SJSA1 (cell line): ENCODE measurements around the gene CCSER1.

- RAMPAGE, long total RNA, result no peak
These were observed 60.6 kb upstream of the NAP1L5 start for GRCh38 chr4:88758271-88758623.

DNA sequence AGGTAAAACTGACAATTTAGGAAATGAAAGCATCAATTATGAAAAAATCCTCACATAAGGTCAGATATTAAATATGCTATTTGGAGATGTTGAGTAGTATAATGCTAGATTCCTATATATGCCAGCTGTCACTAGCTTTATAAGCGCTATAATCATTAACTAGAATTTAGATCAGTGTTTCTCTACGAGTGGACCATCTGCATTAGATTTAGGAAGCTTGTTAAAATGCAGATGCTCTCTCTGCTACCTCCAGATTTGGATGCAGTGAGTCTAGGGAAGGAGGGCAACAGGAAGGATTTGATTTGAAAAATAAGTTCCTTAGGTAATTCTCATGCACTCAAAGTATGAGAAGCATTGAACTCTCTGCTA lies 122.8 kb upstream of the NAP1L5 start:
- RAMPAGE, long total RNA, result no peak

DNA sequence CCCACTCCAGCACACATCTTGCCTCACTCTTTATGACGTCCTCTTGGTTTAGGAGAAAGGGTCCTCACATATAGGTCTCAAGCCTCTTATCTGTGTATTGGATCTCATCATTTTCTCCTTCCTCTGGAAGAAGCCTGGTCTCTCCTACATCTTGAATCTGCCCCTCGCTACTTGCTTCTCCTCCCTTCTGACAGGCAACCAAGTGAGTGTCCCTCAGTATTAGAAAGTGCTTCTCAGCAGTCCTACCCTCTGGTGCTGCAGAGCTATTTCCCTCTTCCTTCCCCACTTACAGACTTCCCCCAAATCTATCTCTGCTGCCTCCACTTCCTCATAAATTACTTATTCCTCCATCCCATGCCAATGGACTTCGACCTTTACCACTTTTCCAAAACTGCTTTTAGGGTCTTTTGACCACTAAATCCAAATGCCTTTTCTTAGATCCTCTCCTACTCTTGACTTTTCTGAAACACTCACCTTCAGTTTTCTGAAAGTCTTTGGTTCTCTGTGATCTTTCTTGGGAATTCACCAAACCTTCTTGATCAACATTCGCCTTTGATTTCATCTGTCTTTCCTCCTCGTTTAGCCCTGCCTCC lies 129.2 kb upstream of the NAP1L5 start:
- RAMPAGE, long total RNA, result no peak

DNA sequence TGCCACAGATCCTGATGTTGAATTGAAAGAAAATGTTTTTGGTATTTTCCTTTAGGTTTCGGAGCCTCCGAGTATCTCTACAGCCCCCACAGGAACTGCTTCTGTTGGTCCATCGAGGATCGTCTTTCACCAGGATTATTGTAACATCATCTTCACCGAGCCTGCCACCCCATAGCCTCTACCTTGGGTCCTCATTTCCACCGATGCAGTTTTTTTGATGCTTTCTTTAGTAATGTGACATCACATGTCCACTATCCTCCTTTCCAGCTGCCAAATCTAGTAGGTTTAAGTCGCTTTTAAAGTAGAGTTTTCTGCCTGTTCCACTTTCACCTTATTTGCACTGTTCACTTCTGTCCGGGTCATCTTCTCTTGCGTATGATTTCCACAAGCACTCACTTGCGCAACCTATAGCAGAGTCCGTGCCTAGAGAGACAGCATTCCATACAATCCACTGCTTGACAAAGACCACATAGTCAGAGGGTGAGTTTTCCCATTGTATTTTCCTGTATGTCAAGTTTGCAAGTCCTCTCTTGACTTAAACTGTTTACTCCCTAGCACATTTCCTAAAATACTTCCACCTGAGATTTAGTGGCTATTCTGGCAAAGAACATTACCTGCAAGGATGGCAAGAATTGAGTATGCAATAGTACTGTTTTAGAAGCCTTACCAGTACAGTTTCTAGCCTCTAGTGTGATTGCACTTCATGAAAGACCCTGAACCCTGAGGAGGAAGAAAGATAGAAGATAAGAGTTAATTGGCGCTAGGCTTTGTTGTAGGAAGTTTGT lies 871 bp downstream of the TIGD2 start:
- RAMPAGE, long total RNA, result no peak

DNA sequence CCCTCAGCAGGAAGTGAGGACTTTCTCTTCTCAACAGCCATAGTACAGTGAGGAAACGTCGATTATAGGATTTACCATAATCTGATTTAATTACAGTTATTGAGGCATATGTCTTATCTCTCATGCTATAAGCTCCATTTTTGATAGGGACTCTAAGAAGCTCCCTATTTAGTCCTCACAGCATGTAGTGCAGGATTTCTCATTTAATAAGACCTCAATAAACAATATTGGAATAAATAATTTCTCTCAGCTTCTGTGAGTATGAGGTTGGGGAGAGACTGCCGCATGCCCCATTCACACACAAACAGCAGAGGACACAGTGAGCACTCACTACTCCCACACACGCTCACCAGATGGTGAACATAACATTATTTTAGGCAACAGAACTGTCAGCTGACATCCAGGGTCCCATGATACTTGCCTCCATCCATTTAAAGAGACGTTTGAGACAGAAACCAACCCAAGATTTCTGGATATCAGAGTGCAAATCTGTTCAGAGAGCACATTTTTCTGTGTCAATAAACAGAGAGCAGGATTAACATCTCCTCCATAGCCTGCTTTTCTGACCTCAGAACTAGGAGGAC lies 16.9 kb downstream of the GPRIN3 start:
- RAMPAGE, long total RNA, result no peak

DNA sequence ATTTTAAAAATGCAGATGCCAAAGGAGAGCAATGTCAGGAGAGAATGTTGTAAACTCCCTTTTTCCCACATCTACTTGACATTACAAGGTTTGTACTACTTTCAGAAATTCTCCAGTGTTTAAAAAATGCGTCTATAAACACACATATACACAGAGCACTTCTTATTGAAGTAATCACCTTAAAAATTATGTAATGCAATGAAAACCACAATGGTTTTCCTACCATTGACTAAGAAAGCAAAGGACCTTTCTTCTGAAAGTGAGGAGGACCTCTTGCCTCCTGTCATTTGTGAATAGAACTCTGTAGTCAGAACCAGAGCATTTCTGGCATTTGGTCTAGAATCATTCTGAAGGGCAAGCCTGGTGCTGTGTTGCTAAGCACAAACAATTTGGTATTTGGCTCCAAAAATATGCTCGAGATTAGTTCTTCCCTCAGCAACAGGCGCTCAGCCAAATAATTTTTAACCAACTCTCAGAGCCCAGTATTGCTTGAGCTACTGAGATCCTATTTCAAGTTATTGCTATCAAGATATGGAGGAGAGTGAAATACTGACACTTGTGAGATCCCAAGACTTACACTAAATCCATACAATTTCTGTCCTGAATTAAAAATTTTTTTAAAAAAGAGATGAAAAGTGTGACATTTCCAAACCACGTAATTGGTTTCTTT lies 71.0 kb downstream of the SNCA start:
- RAMPAGE, long total RNA, result no peak

DNA sequence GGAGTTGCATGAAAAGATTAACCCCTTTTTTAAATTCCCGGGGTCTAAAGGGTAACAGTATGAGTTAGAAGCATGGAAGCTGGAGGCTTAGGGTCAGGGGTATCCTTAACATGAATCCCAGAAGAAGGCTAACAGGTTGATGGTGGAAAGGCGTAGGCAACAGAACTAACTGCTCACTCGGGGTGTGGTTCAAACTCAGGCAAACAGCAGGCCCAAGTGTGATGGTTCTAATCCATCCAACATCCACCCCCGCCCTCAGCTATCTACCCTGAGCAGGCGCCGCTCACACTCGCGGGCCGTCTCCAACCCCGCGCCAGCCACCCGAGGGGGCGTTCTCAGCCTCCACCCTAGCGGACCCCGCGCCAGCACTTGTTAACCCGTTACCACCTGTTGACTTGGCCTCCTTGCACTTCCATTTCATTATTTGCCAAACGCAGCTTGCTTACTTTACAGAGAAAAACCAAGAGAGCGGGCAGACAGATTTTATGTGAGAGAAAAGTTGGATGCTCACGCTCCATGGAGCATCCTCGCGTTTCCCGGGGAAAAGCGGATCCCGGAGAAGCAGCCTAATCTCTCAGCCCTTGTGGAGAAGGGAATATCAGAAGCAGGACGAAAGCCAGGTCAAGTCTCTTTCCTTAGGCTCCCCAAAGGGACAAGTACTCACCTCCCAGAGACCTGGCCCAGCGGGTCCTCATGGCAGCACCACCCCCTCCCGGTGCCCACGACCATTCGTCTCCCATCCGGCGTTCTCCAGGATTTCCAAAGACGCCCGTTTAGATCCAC lies 820 bp downstream of the SNCA start:
- RAMPAGE, long total RNA, result no peak

GRCh38 chr4:90127164-90128282 lies at the start of gene CCSER1:
Gene CCSER1 (plus strand): TSS chr4:90127394.
- RAMPAGE, long total RNA, result no peak

DNA sequence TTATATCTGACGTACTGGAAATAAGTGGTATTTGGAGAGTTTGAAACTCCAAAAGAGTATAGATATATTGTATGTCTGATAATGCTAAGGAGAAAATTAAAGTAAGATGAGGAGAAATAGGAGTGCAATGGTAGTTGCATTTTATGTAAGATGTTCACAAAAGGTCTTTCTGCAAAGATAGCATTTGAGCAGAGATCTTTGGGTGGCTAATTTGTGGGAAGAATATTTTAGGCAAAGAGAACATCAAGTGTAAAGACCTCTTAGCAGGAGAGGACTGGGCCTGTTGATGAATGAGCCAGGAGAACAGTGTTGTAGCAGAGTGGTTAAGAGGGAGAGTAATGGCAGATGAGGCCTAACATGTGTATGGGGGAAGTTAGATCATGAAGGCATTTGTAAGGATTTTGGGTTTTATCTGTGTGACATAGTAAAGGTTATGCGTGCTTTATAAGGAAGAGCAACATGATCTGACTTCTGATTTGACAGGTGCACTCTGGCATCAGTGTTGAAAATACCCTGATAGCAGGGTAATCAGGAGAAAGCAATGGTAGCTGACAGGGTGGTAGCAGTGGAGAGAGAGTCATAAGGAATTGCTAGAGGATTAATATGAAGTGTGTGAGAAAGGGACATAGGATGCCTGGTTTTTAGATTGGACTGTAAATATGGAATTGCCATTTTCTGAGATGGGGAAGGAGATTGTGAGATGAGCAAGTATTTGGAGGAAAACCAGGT lies 85.6 kb downstream of the CCSER1 start:
- RAMPAGE, long total RNA, result no peak

DNA sequence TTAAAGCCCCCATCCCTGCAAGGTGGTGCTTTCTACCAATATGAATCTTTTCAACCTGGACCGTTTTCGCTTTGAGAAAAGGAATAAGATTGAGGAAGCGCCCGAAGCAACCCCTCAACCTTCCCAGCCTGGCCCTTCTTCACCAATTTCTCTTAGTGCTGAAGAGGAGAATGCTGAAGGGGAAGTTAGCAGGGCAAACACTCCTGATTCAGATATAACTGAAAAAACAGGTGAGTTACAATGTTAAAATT lies 615 bp downstream of the SMARCAD1 start:
- RAMPAGE, long total RNA, result no peak

DNA sequence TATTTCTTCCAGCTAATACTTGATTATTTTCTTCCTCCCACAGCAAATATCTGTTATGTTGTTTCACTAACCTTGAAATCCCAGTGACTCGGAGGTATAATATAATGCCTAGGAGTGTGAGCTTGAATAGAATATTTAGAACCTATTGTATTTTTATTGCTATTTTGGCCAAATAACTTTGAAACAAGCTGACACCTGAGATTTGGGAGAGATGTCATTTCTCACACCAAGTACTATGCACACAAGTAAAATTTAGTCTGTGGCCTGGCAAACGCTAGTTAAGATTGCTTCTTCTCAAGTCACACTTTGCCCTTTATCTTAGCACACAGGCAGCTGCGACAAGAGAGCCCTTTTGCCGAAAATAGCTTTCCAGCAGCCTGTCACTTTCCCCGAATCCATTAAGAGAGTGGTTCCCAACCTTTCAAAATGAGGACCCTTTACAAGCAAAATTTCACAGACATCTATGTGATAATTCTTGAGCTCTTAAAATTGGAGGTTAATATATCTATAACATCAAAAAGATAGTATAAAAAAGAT lies 44.7 kb upstream of the PDLIM5 start:
- RAMPAGE, long total RNA, result no peak

DNA sequence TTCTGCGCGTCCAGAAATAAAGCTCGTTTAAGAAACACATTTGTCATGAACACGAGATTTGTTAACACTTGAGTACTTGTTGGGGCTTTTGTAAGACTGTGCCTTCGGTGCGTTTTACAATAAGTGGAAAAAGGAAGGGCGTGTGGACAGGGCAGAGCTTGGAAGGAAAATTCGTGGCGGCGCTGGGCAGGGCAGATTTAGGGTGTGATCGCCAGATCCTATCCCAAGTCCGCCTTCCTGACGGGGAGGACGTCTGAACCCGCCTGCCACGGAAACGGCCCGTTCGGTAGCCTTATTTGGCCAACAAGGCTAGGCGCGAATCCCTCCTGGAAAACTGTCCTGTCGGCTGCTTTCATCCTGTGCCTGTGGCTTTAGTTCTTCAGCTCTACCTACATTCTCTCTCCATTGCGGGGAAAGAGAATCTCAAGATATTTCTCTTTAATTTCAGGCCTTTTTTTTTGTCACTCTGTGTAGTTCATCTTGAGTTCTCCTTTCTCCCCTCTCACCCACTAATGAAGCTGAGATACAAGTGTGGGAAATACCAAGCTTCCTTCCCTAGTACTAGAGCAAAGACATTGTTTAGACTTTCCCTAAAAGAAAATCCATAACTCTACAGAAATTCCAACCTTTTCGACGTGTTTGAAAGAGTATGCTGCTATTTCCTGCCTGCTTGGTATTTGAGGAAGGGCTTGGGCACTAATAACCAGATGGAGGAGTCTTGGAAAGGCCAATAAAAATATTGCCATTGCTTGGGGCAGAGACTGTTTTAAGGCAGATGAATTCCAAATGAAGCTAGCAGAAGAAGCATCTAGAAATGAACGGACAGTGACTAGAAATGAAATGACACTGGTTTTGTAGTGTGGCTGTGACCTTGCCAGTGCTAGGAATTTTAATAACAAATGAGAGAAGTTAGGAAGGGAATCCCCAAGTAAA lies 1.1 kb downstream of the PDLIM5 start:
- RAMPAGE, long total RNA, result no peak

DNA sequence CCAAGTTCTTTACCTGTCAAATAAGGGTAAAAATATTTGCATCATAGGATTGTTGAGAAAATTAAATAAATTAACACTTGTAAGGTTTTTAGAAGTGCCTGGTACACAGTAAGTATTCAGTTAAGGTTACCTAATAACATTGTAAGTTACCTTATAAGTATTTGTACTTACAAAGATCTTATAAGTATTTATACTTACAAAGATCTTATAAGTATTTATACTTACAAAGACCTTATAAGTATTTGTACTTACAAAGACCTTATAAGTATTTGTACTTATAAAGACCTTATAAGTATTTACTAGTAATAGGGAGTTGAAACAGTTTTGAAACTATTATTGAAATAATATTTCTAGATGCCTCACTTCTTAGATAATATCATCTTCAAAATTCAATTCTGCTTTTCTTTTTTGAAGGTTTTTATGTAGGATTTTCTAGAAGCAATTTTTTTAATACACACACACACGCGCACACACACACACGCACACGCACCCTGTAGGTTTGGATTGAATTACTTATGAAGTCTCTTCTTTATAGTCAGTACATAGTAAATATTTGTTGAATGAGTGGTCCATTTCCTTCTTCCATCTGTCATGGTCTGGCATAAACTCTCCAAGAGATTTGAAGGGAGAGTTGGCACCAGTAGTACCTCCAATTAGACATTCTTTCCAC lies 20.1 kb downstream of the PDLIM5 start:
- RAMPAGE, long total RNA, result no peak

DNA sequence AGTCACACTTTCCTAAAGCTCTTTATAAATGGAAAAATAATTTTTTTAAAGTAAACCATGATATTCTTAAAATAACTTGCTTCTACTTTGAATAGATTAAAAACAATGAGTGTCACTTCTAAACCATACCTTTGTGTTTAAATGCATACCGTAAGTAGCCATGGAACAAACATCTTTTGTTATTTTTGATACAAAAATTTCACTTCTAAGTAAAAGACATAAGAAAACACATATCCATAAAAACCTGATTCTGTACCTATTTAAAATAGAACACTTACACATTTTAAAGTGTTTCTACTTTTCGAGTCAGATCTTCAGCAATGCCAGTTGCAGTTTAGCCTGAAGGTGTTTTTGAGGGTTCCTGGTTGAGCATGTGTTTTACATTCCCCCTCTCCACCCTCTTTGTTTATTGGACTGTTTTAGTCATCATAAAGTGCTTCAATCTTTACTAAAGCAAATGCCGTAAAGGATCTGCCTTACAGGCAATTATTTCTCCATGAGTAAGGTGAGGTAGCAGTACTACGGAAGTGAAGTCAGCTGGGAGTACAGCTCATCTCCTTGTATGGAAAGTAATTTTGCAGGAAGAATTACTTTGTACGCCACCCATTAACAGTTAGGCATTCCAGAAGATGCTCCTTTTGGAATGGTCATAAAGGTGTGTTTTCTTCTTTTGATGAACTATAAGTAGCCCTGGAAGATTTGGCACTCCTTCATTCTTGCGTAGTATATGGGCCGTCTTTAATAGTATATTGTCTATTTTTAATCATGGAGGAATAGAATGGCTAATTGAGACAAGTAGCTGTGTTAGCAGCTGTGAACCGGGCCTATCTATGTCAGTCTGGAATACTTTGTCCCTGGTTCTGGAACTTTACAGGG lies 36.9 kb downstream of the PDLIM5 start:
- RAMPAGE, long total RNA, result no peak

DNA sequence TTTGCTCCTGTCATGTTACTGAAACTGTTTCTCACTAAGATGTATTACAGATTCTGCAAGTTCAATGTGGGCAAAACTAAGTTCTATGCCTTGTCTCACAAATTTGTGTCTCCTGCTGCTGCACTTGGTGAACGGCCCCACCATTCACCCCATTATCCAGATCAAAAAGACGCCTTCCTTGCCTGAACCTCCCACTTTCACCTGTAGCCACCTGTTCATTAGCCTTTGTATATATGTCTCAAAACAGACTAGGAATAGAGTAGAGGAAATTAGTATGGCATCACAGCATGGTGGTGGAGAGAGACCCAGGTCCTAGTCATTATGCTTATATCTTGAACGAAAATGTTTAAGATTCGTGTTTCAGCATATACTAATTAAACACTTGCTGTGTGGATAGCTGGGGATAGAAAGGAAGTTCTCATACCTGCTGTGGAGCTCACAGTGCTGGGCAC lies 83.6 kb downstream of the PDLIM5 start:
- RAMPAGE, long total RNA, result no peak

DNA sequence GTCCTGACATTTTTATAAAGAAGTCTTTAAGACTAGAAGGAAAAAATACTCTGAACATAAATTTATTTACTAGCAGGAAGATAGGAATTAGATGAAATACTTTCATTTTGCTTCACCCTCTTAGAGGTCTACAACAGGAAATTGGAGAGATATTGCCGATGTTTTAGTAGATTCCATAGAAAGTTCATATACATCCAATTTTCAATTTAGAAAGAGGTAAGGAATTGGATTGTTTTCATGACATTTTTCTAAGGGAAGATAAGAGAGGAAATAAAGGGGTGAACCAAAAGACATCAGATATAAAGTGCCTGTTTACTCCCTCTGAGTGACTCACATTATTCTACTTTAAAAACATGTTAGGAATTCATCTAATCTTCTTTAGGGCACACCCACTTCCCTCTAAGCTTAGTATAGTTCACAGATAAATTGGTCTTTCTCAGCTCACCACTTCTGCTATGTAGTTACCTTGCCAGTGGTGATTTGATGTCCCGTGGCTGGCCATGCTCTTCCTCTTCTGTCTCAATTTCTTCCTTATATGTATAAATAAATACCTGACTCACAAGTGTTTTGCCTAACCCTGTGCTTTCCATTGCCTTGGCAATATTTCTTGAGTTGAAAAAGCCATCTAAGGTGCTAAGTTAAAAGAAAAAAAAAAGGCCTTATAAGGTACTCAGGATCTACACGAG lies 96.7 kb downstream of the PDLIM5 start:
- RAMPAGE, long total RNA, result no peak

- RAMPAGE, long total RNA, result no peak
These were observed 862 bp downstream of the BMPR1B start for GRCh38 chr4:94758304-94759329.

DNA sequence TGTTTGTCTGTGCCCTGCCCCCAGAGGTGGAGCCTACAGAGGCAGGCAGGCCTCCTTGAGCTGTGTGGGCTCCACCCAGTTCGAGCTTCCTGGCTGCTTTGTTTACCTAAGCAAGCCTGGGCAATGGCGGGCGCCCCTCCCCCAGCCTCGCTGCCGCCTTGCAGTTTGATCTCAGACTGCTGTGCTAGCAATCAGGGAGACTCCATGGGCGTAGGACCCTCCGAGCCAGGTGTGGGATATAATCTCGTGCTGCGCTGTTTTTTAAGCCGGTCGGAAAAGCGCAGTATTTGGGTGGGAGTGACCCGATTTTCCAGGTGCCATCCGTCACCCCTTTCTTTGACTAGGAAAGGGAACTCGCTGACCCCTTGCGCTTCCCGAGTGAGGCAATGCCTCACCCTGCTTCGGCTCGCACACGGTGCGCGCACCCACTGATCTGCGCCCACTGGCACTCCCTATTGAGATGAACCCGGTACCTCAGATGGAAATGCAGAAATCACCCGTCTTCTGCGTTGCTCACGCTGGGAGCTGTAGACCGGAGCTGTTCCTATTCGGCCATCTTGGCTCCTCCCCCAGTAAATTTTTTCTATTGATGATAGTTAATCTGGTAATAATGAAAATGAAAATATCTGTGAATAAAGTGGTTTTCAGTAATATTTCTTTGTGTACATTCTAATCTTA lies 83.6 kb downstream of the BMPR1B start:
- RAMPAGE, long total RNA, result no peak

DNA sequence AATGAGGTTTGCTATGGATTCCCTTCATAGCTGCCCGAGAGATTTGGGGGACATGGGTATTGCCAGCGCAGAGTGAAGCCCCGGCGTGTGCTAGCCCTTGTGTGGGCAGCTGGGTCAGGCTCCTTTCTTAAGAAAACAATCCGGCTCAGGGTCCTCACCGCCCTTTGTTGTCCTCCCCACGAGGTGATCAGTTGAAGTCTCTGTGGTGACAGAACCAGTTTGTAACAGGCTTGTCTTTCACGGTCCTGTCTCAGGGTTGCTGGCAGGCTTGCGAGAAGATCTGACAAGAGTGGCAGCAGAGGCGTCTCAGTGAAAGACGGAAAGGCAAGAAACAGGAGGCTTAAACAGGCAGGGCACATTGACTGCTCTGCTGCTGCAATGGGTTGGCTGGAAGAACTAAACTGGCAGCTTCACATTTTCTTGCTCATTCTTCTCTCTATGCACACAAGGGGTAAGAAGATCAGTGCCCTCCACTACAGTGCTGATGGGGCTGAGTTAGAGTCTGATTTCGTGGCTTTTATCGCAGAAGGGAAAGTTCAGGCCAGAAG lies 293.6 kb downstream of the BMPR1B start:
- RAMPAGE, long total RNA, result no peak

DNA sequence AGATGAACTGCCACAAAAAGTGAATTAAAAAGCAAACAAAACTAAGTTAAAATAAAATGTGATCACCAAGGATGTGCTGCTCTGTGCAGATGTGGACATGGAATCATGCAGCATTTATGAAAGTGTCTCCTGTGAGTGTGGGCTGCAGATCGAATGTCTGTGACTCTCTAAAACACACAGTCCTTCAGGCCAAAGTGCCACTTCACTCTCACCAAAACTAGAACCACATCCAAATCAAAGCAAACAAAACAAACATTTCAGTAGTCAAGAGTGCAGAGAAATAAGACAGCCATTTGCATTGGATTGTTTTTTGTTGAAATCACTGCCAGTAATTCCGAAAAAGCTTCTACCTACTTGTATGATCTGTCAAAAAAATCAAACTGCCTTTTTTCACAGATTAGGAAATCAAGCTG lies 187.4 kb downstream of the UNC5C start:
- RAMPAGE, long total RNA, result no peak